ENCODE measurements around the gene EEPD1.

GRCh38 chr7:33062041-33062244 lies 633 bp downstream of the NT5C3A start:
- RRBS = no CpG with 5 or more reads among the region's 8 CpGs

DNA sequence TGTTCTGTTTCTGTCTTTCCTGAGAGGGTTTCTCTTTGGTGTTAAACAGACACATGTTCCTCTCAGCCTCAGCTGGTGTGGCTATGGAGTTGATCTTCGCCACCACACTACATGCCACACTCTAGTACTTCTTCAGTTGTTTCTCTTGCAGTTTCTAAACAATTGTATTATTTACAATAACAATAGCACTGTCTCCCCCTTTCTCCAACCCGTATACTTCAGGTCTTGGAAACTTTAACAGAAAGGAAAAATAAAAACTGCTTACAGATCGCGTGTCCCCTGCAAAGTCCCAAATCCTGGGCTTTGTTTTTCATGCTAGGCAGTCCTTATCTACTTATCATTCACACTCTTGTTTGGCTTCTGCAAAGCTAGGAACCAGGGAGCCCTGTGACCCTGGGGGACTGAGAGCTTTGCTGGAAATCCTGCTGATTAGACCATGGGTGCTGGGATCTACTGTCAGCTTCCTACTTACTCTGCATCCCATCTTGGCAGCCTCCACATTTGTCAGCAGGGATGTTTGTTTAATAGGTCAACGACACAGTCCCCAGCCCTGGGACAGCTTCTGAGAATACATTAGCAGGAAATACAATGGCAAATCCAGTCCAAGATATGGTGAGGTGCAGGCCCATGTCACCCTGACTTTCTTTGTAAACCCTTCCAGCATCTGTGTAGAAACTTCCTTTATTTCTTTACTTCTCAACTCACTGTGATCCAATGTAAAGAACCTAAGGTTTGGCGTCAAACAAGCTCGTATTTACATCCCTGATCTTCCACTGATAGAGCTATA lies 193.8 kb upstream of the BMPER start:
- RRBS = no CpG with 5 or more reads among the region's 7 CpGs

GRCh38 chr7:33726497-33727175 lies 178.7 kb upstream of the BMPER start:
- RRBS = no CpG with 5 or more reads among the region's 10 CpGs

- RRBS = no CpG with 5 or more reads among the region's 3 CpGs
These were observed 131.1 kb downstream of the BMPER start for GRCh38 chr7:34036447-34036813.

- RRBS = no CpG with 5 or more reads among the region's 1 CpG
These were observed 191.8 kb downstream of the BMPER start for GRCh38 chr7:34097223-34097526.

DNA sequence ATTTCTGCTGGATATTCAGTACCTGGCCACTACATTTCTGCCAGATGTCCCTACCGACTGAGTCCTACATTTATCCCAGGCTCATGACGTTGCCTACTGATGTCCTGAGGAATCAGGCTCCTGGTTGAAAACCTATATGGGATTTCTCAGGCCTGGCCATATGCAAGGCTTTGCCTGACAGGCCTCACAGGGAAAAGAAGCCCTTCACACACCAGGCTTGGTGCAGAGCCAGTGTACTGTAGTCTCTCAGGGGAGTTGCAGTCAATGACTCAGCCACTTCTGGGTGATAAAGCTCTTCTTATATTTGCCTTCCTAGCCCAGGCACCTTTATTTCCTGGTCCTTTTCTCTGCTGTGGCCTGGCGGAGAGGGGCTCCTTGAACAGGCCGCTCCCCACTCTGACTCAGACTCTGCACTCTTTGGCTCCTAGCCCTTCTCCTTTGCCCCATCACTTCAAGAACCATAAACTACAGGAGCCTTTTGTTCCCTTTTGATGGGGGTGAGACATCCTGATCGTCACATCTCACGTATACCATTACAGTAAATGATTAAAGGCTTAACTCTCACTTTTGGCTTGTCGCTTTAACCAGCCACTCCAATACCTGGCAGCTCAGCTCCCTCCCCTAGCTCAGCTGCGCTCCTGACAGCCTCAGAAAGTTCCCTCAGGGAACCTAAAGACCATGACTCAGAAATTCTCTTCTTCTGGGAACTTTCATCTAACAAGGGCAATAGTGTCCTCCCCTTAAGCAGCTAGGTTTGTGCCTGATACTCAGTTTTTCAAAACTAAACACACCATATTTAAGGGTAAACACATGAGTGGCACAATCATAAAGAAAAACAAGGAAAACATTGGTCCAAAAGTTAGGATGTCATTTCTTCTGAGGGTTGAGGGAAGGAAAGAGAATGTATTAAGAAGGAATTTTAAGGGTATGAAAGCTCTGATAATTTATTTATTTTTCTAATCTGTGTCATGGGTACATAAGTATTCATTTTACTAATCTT lies 33.4 kb downstream of the DPY19L1 start:
- RRBS = no CpG with 5 or more reads among the region's 8 CpGs

DNA sequence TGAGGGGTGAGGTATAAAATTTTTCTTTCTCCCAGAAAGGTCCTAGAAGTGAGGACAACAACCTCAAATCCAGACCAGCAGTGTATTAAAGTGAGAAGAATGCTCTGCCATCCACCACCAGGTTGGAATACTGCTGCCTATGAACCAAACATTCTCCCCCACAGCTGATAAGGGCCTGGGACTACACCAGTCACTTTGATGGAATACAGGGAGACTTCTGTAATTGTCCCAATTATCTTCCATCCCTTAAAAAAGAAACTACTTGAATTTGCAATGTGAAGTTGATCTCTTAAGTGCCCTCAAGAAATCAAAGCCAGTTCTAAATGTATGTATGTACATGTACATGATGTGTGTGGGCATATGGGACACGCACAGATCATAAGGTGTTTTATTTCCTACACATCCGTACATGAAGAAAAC lies 2.9 kb downstream of the TBX20 start:
- RRBS = no CpG with 5 or more reads among the region's 2 CpGs

DNA sequence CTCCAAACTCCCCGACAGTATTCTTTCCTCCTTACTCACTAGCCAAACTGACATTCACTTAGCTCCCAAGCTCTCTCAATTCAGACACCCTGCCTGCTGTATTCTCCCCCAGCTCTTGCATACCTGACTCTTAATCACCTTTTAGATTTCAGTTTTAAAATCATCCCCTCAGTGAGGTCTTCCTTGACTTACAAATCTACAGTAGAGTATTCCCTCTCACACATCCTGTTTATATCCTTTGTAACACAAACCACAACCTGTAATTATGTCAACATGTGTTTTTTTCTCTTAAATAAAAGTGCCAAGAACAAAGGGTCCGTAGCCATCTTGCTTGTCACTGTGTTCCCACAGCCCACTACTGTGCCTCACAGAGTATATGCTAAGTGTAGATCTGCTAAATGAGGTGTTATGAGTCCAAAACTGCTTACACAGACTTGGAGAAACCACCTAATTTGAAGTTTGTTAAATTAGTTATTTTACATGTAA lies 14.3 kb downstream of the HERPUD2 start:
- RRBS = no CpG with 5 or more reads among the region's 2 CpGs

DNA sequence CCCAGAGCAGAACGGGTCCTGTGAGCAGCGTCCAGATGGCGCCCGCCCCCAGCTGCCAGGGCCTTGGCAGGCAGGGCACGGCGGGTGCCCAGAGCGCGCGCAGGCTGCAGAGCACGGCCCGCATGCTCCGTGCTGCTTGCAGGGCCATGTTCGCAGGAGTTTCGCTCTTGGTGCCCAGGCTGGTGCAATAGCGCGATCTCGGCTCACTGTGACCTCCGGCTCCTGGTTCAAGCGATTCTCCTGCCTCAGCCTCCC lies 32.4 kb upstream of the SEPTIN7 start:
- RRBS = no CpG with 5 or more reads among the region's 19 CpGs

GRCh38 chr7:35884770-35885179 lies 83.9 kb downstream of the SEPTIN7 start:
- RRBS = no CpG with 5 or more reads among the region's 2 CpGs

- RRBS = no CpG with 5 or more reads among the region's 15 CpGs
These were observed 115.8 kb upstream of the EEPD1 start for GRCh38 chr7:36037038-36037820.

GRCh38 chr7:36152520-36153705 lies at the start of gene EEPD1:
TSS of gene EEPD1 (plus strand) at chr7:36153254.
- RRBS = 2% methylated on average over 42 of the region's 118 CpGs

- RRBS = no CpG with 5 or more reads among the region's 11 CpGs
These were observed 38.4 kb downstream of the EEPD1 start for GRCh38 chr7:36191233-36192035.

- RRBS = no CpG with 5 or more reads among the region's 8 CpGs
These were observed 57.7 kb downstream of the EEPD1 start for GRCh38 chr7:36210575-36211381.

DNA sequence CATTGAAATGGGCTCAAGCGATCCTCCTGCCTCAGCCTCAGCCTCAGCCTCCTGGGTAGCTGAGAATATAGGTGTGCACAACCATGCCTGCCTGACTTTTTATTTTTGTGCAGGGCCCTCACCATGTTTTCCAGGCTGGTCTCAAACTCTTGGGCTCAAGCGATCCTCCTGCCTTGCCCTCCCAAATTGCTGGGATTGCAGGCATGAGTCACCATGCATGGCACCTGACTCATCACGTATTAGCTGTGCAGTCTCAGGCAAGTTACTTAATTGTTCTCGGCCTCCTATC lies 117.1 kb downstream of the ANLN start:
- RRBS = no CpG with 5 or more reads among the region's 4 CpGs

- RRBS = no CpG with 5 or more reads among the region's 8 CpGs
These were observed 3.1 kb downstream of the AOAH start for GRCh38 chr7:36720995-36721851.

- RRBS = no CpG with 5 or more reads among the region's 5 CpGs
These were observed 53.5 kb upstream of the AOAH start for GRCh38 chr7:36777842-36778087.

DNA sequence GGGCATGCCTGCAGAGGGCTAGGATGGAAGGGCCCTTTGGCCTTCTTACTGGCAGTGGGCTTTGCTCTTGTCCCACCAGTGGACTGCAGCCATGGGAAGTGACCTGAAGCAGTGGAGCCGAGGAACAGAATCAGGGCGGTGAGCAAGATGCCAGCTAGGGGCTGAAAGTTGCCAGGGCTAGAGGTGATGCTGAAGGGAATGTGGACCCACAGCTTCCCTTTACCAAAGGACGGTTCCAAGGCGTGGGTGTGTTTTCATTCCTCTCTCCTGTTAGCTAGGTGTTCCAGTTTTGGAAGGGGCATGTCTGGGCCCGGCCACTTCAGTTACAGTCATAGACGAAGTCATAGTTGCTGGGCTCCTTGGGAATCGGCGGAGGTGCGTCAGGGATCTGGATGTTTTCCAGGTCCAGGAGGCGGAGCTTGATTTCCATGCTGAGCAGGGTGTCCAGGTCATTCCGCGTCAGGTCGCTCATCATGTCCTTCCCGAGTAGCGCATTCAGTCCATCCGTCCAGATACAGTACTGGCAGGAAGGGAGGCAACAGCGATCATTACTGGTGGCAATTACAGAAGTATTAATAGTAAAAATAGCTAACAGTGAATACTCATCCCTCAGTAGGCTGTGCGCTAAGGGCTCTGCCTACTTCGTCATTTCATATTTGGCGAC lies 131.1 kb upstream of the AOAH start:
- RRBS = no CpG with 5 or more reads among the region's 20 CpGs

- RRBS = no CpG with 5 or more reads among the region's 8 CpGs
These were observed 30.2 kb downstream of the ELMO1 start for GRCh38 chr7:37418355-37418902.

- RRBS = no CpG with 5 or more reads among the region's 7 CpGs
These were observed 82.6 kb upstream of the ELMO1 start for GRCh38 chr7:37531242-37531687.

Measured in epithelial cell of esophagus (primary cell).